GM12878 (cell line): ENCODE measurements around a stretch of chr1.

DNA sequence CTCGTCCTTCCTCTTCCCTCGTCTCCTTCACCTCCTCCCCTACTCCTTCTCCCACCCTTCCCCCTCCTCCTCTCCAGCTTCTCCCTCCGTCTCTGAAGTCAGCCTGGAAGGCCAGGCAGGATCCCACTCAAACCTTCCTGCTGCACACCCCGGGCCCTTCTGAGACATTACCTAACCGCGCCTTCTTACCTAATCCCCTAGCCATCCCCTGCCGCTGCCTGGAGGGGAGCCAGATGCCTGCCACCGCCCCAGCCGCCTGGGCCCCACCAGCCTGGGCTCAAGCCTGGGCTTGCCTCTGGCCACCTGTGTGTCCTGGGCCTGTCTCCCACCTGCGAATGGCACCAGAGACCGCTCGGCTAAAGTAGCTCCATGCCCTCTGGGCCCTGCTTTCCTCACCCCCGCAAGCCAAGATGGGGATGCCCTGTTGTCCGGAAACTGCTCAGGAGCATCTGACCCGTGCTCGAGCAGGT, 32.0 kb downstream of the WNT9A start:
- RAMPAGE, long total RNA = no peak
- RRBS, 2 experiments = no CpG with 5 or more reads among the region's 16 CpGs
CAGE:
- cytosol, long polyA minus RNA = no peak
- cytosol, long polyA plus RNA = no peak
- long polyA plus RNA = no peak
- nucleolus, long total RNA = no peak
- nucleus, long polyA plus RNA = no peak
- nucleus, long total RNA = no peak

DNA sequence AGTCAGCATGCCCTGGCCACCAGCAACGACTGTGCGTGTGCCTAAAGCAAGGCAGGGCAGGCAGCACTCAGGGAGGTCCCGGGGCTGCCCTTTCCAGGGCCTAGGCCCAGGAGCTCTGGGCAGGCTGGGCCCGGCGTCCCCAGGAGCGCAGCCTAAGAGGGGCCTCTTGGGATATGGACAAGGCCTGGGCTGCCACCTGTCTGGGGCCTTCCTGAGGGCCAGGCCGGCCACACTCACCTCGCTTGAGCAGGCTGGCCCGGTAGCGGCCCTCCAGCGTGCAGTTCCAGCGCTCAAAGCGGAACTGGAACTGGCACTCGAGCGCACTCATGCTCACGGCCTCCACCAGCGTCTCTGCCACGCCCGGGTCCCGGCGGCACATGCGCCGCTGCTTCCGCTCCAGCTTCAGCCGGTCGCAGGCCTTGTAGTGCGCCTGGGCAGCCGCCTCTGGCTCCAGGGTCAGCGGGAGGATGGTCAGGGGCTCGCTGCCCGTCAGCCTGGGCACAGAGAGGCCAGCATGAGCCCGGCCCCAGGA, 22.6 kb downstream of the WNT9A start:
- RAMPAGE, long total RNA = no peak
- RRBS, 2 experiments = 58 to 62% methylated on average over 7 to 23 of the region's 32 CpGs
CAGE:
- cytosol, long polyA minus RNA = no peak
- cytosol, long polyA plus RNA = no peak
- long polyA plus RNA = no peak
- nucleolus, long total RNA = no peak
- nucleus, long polyA plus RNA = no peak
- nucleus, long total RNA = no peak

DNA sequence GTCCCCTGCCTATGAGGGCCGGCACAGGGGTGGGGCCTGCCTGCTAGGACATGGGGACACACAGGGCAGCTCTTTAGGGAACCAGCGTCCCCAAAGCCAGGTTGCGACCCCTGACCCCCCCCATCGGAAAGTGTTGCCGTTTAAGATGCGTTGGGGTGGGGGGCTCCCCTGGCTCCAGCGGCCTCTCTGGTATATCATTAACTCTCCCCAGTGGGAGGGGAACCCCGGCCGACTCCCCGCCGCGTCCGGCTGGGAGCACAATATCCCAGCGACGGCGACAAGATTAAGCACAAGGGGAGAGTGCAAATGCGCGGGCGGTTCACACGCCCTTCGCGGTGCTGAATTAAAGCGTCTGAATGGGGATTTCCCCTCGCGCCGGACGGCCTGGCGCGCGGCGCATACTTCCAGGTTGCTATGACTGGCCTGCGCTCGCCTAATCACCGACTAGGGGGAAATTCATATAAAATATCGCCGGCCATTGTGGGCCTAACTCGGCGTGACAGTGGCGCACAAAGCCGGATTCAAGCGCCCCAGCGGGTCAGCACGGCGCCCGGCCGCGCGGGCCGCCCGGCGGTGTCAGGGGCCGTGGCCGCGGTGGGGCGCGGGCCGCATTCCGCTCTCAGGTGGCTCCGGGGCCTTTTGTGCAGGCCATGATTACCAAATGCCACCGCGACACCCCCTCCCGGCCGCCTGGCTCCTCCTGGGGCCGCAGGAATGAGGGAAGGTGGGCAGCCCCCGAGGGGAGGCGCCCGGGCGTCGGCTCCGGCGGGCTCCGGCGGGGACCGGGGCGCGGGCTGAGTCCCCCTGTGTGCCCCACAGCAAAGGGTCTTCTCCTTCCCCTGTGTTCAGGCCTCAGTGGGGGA, 30.9 kb downstream of the WNT3A start:
- RAMPAGE, long total RNA = no peak
- RRBS, 2 experiments = 7 to 8% methylated on average over 27 to 35 of the region's 76 CpGs
CAGE:
- cytosol, long polyA minus RNA = no peak
- cytosol, long polyA plus RNA = no peak
- long polyA plus RNA = no peak
- nucleolus, long total RNA = no peak
- nucleus, long polyA plus RNA = no peak
- nucleus, long total RNA = no peak

GRCh38 chr1:228087832-228088358, 5.4 kb downstream of the ARF1 start:
- RAMPAGE, long total RNA = no peak
- RRBS, 2 experiments = 73 to 86% methylated on average over 2 of the region's 9 CpGs
CAGE:
- cytosol, long polyA minus RNA = no peak
- cytosol, long polyA plus RNA = no peak
- long polyA plus RNA = no peak
- nucleolus, long total RNA = no peak
- nucleus, long polyA plus RNA = no peak
- nucleus, long total RNA = no peak

DNA sequence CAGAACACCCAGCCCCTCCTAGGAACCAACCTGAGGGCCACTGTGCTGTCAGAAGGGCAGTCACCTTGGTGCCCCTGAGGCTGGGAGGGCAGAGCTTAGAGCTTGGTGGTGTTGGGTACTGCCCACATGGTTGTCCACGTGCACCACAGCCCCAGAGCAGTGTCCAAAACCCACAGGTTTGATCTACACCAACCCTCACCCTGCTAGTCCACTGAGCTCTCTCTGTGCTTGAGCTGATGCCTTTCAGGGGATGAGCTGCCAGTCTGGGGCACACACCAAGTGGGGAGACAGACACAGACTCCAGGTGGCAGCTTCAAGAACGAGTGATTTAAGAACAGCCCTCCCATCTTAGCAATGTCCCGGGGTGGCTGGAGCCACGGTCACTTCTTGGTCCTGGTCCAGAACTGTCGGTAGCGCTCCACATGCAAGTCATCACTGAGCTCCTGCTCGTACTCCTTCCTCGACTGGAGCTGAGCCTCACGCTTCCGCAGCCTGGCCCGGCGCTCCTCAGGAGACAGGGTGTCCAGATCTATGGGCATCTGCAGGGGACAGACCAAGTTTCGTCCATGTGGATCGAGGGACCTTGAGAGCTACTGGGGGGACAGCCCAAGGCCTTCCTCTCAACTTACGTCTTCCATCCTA, 2.6 kb downstream of the MRPL55 start:
- RAMPAGE, long total RNA = no peak
- RRBS, 2 experiments = no CpG with 5 or more reads among the region's 15 CpGs
CAGE:
- cytosol, long polyA minus RNA = no peak
- cytosol, long polyA plus RNA = no peak
- long polyA plus RNA = no peak
- nucleolus, long total RNA = start-site peak on the minus strand centred at position 341 of the sequence, 10 bp wide, 30 reads
- nucleus, long polyA plus RNA = no peak
- nucleus, long total RNA = no peak

GRCh38 chr1:228109368-228109577, 174 bp upstream of the MRPL55 start:
- RAMPAGE, long total RNA = no peak
- RRBS, 2 experiments = 1 to 3% methylated on average over 12 to 16 of the region's 26 CpGs
CAGE:
- cytosol, long polyA minus RNA = no peak
- cytosol, long polyA plus RNA = no peak
- long polyA plus RNA = start-site peak on the plus strand at chr1:228109437-228109502, 11 and 9 reads in 2 replicates
- nucleolus, long total RNA = start-site peak on the plus strand at chr1:228109437-228109491, 9 reads
- nucleus, long polyA plus RNA = start-site peak on the plus strand at chr1:228109432-228109527, 14 and 23 reads in 2 replicates
- nucleus, long total RNA = no peak

GRCh38 chr1:228109578-228110594, 787 bp upstream of the MRPL55 start:
- RAMPAGE, long total RNA = no peak
- RRBS, 2 experiments = 1 to 2% methylated on average over 3 of the region's 29 CpGs
CAGE:
- cytosol, long polyA minus RNA = no peak
- cytosol, long polyA plus RNA = no peak
- long polyA plus RNA = no peak
- nucleolus, long total RNA = no peak
- nucleus, long polyA plus RNA = no peak
- nucleus, long total RNA = no peak

GRCh38 chr1:228120687-228121744, 11.9 kb upstream of the MRPL55 start:
- RAMPAGE, long total RNA = no peak
- RRBS, 2 experiments = no CpG with 5 or more reads among the region's 7 CpGs
CAGE:
- cytosol, long polyA minus RNA = no peak
- cytosol, long polyA plus RNA = no peak
- long polyA plus RNA = no peak
- nucleolus, long total RNA = no peak
- nucleus, long polyA plus RNA = no peak
- nucleus, long total RNA = no peak

DNA sequence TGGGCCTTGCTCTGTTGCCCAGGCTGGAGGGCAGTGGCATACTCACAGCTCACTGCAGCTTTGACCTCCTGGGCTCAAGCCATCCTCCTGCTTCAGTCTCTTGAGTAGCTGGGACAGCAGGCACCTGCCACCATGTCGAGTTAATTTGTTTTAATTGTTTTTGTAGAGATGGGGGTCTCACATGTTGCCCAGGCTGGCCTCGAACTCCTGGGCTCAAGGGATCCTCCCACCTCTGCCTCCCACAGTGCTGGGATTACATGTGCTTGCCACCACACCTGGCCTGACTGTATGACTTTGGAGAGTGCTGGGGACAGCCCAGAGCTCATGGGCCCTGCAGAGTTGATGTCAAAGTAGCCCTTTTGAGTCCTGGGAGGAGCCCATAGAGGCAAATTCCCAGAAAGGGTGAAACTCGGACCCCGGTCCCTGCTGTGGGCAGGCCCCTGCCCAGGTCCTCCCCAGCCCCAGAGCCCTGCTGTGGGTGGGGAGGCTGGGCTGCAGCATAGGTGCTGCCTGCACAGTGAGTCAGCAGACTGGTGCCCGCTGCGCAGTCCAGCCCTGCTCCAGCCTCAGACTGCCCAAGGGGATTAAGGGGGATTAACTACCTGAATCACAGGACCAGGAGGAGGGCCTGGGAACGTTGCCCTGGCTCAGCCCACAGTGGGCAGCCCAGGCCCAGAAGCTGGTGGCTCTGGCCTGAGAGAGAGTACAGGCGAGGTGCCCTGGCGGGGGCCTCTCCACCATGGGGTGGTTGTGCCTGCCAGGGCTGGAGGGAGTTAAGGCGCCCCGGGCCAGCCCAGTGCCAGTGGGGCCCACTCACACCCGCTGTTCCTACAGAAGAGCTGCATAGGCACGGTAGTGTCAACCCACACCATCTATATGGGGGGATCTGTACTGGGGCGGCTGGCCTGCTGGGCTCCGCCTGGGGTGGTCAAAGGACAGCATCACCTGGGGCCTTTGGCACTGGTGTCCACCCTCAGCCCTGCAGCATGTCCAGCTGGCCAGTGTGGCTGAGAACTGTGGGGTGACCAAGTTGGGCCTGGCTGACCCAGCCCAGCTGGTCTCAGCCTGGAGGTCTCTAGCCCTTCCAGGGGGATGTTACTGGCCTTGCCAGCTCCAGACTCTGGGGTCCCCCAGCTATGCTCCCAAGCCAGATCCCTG, 2.2 kb downstream of the OBSCN start:
- RAMPAGE, long total RNA = no peak
- RRBS, 2 experiments = no CpG with 5 or more reads among the region's 15 CpGs
CAGE:
- cytosol, long polyA minus RNA = no peak
- cytosol, long polyA plus RNA = no peak
- long polyA plus RNA = no peak
- nucleolus, long total RNA = no peak
- nucleus, long polyA plus RNA = no peak
- nucleus, long total RNA = no peak

- RAMPAGE, long total RNA = no peak
- RRBS, 2 experiments = no CpG with 5 or more reads among the region's 20 CpGs
CAGE:
- cytosol, long polyA minus RNA = no peak
- cytosol, long polyA plus RNA = no peak
- long polyA plus RNA = no peak
- nucleolus, long total RNA = no peak
- nucleus, long polyA plus RNA = no peak
- nucleus, long total RNA = no peak
Observed at GRCh38 chr1:228256595-228257160, 48.8 kb downstream of the OBSCN start.

DNA sequence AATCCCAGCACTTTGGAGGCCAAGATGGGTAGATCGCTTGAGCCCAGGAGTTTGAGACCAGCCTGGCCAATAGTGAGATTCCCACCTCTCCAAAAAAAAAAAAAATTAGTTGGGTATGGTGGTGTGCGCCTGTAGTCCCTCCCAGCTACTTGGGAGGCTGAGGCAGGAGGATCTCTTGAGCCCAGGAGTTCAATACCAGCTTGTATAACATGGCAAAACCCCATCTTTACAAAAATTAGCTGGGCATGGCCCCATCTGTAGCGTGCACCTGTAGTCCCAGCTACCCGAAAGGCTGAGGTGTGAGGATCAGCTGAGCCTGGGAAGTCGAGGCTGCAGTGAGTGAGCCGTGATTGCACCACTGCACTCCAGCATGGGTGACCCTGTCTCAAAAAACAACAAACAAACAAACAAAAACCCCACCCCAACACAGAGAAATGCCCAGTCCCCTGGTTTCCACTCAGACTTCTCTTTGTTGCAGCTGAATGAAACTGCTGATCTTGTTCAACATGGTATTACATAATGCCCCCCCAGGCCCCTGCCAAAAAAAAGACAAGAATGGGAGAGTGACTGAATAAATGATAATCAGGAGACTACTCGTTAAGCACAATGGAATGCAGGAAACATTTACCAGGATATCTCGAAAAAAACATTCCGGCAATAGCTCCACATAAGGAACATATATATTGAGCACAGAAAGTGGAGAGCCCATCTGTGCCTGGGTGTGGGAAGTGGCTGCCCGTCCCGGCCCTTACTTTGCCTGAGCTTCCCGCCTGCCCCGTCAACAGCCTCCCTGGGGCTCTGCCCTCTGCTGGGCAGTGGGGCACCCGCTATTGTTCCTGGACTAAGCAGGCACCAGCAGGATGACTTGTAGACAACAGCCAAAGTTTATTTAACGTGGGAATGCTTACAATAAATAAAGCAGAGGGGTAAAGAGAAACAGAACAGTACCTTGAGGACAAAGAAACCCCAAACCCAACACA, 13.5 kb downstream of the TRIM11 start:
- RAMPAGE, long total RNA = no peak
- RRBS, 2 experiments = 72 to 91% methylated on average over 3 of the region's 15 CpGs
CAGE:
- cytosol, long polyA minus RNA = no peak
- cytosol, long polyA plus RNA = no peak
- long polyA plus RNA = no peak
- nucleolus, long total RNA = no peak
- nucleus, long polyA plus RNA = no peak
- nucleus, long total RNA = no peak

GRCh38 chr1:228393791-228394555, 12.7 kb downstream of the TRIM11 start:
- RAMPAGE, long total RNA = no peak
- RRBS, 2 experiments = 79 to 93% methylated on average over 2 of the region's 8 CpGs
CAGE:
- cytosol, long polyA minus RNA = no peak
- cytosol, long polyA plus RNA = no peak
- long polyA plus RNA = no peak
- nucleolus, long total RNA = no peak
- nucleus, long polyA plus RNA = no peak
- nucleus, long total RNA = no peak

- RAMPAGE, long total RNA = no peak
- RRBS, 2 experiments = 97 to 98% methylated on average over 6 of the region's 43 CpGs
CAGE:
- cytosol, long polyA minus RNA = no peak
- cytosol, long polyA plus RNA = no peak
- long polyA plus RNA = no peak
- nucleolus, long total RNA = no peak
- nucleus, long polyA plus RNA = no peak
- nucleus, long total RNA = no peak
Observed at GRCh38 chr1:228394556-228395694, 11.7 kb downstream of the TRIM11 start.

DNA sequence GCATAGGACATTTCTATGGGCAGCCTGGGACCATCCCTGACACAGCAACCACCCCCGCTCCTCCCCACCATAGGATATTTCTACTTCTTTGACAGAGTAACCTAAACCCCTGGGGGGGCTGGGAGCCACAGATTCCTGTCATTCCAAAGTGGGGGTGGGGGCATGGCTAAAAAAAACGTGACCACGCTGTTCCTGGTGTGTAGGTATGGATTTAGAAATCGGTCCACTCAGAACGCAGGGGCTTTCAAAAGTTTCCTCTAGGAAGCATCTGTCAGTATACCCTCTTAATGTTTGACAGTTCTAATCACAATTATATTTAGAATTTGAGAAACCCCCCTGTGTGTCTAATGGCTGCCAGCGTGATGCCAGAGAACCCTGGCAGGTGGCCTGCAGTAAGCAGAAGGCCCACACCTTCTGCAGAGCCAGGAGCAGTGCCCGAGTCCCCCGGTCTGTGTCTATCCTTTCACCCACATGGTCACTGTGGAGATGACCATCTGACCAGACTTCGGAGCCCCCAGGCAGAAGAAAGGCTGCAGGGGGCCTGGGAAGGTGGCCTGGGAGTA, 1.2 kb upstream of the TRIM11 start:
- RAMPAGE, long total RNA = no peak
- RRBS, 2 experiments = no CpG with 5 or more reads among the region's 9 CpGs
CAGE:
- cytosol, long polyA minus RNA = no peak
- cytosol, long polyA plus RNA = no peak
- long polyA plus RNA = no peak
- nucleolus, long total RNA = no peak
- nucleus, long polyA plus RNA = no peak
- nucleus, long total RNA = no peak

DNA sequence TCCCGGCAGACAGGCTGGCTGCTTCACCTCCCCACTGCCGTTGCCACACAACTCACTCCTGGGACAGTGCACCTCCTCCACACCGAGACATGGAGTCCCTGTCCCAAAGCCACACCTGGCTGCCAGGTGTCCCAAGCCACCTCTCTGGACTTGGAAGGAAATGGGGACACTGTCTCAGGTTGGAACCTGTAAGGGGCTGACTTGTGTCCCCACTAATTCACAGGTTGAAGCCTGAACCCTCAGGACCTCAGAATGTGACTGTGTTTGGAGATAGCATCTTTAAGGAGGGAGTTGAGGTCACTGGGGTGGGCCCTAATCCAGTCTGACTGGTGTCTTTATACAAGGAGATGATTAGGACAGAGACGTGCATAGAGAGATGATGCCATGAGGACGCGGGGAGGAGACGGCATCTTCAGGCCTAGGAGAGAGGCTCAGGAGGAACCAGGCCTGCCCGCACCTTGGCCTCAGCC, 3.7 kb upstream of the TRIM11 start:
- RAMPAGE, long total RNA = no peak
- RRBS, 2 experiments = no CpG with 5 or more reads among the region's 8 CpGs
CAGE:
- cytosol, long polyA minus RNA = no peak
- cytosol, long polyA plus RNA = no peak
- long polyA plus RNA = no peak
- nucleolus, long total RNA = no peak
- nucleus, long polyA plus RNA = no peak
- nucleus, long total RNA = no peak

DNA sequence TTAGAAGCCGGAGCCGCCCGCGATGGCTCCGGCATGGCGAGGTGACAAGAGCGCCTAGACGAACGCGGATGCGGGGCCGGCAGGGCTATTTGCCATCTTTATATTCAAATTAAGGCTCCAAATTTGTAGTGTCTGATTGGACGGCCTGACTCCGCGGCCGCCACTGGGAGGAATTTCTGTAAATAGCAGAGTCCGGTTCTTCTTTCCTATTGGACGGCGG, 6.6 kb downstream of the H2BC26 start:
- RAMPAGE, long total RNA = start-site peak on the minus strand centred at position 60 of the sequence, 10 bp wide, 51 and 18 reads in 2 replicates
- RRBS, 2 experiments = 2 to 3% methylated on average over 11 of the region's 19 CpGs
CAGE:
- cytosol, long polyA minus RNA = no peak
- cytosol, long polyA plus RNA = no peak
- long polyA plus RNA = no peak
- nucleolus, long total RNA = start-site peak on the minus strand centred at position 81 of the sequence, 39 bp wide, 21 reads
- nucleus, long polyA plus RNA = no peak
- nucleus, long total RNA = no peak

GRCh38 chr1:228490212-228491092, 3.3 kb downstream of the RNF187 start:
- RAMPAGE, long total RNA = no peak
- RRBS, 2 experiments = no CpG with 5 or more reads among the region's 4 CpGs
CAGE:
- cytosol, long polyA minus RNA = no peak
- cytosol, long polyA plus RNA = no peak
- long polyA plus RNA = no peak
- nucleolus, long total RNA = no peak
- nucleus, long polyA plus RNA = no peak
- nucleus, long total RNA = no peak

GRCh38 chr1:228723896-228724300, 11.4 kb upstream of the RHOU start:
- RAMPAGE, long total RNA = no peak
- RRBS, 2 experiments = no CpG with 5 or more reads among the region's 6 CpGs
CAGE:
- cytosol, long polyA minus RNA = no peak
- cytosol, long polyA plus RNA = no peak
- long polyA plus RNA = no peak
- nucleolus, long total RNA = no peak
- nucleus, long polyA plus RNA = no peak
- nucleus, long total RNA = no peak

- RAMPAGE, long total RNA = no peak
- RRBS, 2 experiments = 9 to 12% methylated on average over 26 to 28 of the region's 80 CpGs
CAGE:
- cytosol, long polyA minus RNA = no peak
- cytosol, long polyA plus RNA = no peak
- long polyA plus RNA = no peak
- nucleolus, long total RNA = no peak
- nucleus, long polyA plus RNA = no peak
- nucleus, long total RNA = no peak
Observed at GRCh38 chr1:228735748-228736542, 666 bp downstream of the RHOU start.

DNA sequence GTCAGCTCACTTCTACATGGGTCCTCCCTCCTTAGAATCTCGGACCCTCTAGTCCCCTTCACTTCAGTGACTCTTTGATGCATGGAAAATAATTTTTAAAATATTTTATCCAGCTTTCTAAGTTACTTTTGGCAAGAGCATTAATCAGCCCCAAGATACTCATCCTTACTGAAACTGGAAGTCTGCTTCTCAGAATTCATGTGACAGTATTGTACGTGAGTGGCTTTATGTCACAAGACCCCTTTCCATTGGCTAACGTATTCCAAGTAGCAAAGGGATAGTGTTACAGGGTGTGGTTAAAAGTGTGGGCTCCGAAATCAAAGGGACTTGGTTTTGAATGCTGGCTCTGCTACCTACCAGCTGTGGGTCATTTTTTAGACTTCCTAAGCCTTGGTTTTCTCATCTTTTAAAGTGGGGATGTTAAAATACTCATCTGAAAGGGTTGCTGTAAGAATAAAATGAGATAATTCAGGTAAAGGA, 91.7 kb downstream of the RHOU start:
- RAMPAGE, long total RNA = no peak
- RRBS, 2 experiments = no CpG with 5 or more reads among the region's 4 CpGs
CAGE:
- cytosol, long polyA minus RNA = no peak
- cytosol, long polyA plus RNA = no peak
- long polyA plus RNA = no peak
- nucleolus, long total RNA = no peak
- nucleus, long polyA plus RNA = no peak
- nucleus, long total RNA = no peak